ENCODE data around the genes FBXL15, ARL3, CYP17A1, AS3MT and CNNM2.

GRCh38 chr10:102376425-102377310 lies 18.8 kb upstream of the NFKB2 start:
- PRO-cap: no peak
- RRBS: no CpG with 5 or more reads among the region's 20 CpGs

GRCh38 chr10:102382107-102382962 lies 13.2 kb upstream of the NFKB2 start:
- PRO-cap: no peak
- RRBS: no CpG with 5 or more reads among the region's 15 CpGs

DNA sequence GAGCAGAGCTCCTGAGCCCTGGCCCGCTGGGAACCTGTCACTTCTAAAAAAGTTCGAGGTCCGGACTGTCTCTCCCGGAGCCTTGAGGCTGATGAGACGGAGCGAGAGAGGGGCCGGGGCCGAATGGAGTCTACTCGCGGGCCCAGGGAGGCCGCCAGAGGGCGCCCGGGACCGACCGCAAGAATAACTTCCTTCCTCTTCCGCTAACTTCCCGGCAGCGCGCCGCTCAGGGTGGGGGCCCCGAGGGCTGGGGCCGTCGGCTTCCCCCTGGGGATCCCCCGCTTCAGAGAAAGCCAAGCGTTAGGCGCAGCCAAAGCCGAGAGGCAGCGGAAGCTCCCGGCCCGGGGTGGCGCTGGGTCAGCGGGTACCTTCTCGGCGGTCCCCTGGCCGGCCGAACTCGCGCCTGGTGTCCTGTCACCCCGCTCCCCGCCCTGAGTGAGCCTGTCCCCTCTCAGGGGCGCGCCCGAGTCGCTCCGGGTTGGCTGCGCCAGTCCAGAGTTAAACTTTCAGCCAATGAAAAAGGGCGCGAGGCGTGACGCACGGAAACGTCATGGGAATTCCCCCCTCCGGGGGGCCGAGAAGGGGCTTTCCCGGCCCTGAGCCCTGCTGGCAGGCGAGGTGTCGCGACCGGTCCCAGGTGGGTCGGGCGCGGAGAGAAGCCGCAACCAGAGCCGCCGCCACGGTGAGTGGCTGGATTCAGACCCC lies 1.4 kb upstream of the NFKB2 start:
- PRO-cap: bidirectional peak, plus-strand start at position 206 of the sequence, minus-strand start at position 125 of the sequence; bidirectional peak, plus-strand start at position 612 of the sequence, minus-strand start at position 437 of the sequence
- RRBS: under 1% methylated on average over 36 of the region's 66 CpGs

GRCh38 chr10:102419940-102420486 lies 623 bp upstream of the FBXL15 start:
- PRO-cap: no peak
- RRBS: no CpG with 5 or more reads among the region's 22 CpGs

- PRO-cap: bidirectional peak, plus-strand start at chr10:102420840, minus-strand start at chr10:102420775; bidirectional peak, plus-strand start at chr10:102421204, minus-strand start at chr10:102421068
- RRBS: 1% methylated on average over 7 of the region's 54 CpGs
These were observed at the start of gene FBXL15 for GRCh38 chr10:102420487-102421312. Gene FBXL15 (plus strand): TSS chr10:102420836.

- PRO-cap: bidirectional peak, plus-strand start at chr10:102479214, minus-strand start at chr10:102479078
- RRBS: no CpG with 5 or more reads among the region's 13 CpGs
These were observed 17.9 kb downstream of the MFSD13A start for GRCh38 chr10:102478942-102479615.

- PRO-cap: no peak
- RRBS: no CpG with 5 or more reads among the region's 7 CpGs
These were observed 2.8 kb upstream of the TRIM8 start for GRCh38 chr10:102641438-102641852.

GRCh38 chr10:102713441-102714706 lies at the start of gene ARL3:
Gene ARL3 (minus strand): TSS chr10:102714397.
- PRO-cap: bidirectional peak, plus-strand start at chr10:102713880, minus-strand start at chr10:102713833; bidirectional peak, plus-strand start at chr10:102713947, minus-strand start at chr10:102713988; bidirectional peak, plus-strand start at chr10:102714636, minus-strand start at chr10:102714395
- RRBS: under 1% methylated on average over 16 of the region's 82 CpGs

- PRO-cap: no peak
- RRBS: no CpG with 5 or more reads among the region's 4 CpGs
These were observed 12.9 kb downstream of the SFXN2 start for GRCh38 chr10:102727344-102727804.

DNA sequence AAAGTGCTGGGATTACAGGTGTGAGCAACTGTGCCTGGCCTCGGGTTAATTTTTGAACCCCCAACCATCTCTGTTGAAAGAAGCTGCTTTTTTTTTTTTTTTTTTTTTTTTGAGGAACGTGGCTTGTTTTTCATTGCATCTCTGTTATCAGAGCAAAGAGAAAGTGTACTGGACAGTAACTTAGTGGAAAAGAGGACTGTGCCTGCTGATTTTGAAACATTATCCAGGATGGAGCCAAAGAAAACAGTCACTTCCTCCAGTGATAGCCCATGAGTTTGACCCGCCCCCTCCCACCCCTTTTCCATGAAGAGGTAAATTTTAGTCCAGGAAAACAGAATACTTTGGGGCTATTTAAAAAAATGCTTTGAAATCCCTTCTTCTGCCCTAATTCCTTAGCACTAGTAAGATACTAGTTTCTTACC lies 38.4 kb downstream of the WBP1L start:
- PRO-cap: no peak
- RRBS: no CpG with 5 or more reads among the region's 3 CpGs

DNA sequence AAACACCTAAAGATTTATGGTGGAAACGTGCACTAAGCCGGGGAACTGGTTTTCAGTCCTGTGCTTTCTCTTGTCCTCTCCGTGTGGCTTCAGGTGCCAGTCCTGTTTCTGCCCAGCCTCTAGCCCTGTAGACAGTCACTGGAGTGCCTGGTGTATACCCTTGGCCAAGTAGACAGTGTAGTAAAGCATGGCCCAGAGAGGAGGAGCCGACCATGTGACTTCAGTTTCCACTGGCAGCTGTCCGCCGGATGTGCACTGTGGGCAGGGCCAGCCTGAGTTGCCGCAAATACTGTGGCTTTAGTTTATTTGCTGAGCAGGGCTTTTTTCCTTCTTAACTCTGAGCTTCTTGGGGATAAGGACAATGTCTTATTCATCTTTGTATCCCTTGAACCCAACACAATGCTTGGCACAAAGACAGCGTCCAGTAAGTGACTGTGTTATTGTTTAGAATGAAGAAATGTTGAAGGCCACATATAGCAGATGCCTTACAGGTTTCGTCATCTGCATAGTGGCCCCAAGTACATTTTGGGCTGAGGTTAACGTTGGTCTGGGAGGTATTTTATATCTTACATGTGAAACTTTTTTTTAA lies 40.8 kb downstream of the CYP17A1 start:
- PRO-cap: no peak
- RRBS: no CpG with 5 or more reads among the region's 10 CpGs

DNA sequence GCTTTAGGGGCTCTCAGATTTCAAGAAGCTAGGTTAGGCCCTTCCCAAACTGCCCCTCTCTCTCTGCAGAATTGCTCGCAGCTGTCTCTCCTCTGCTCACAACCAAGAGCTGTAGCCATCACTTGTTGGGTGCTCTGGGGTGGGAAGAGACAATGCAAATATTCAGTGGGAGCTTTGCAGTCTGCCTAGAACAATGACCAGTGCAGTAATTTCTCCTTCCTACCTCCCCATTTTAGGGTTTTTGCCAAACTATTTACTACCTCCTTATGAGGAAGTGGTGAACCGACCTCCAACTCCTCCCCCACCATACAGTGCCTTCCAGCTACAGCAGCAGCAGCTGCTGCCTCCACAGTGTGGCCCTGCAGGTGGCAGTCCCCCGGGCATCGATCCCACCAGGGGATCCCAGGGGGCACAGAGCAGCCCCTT lies 24.8 kb downstream of the CYP17A1 start:
- PRO-cap: no peak
- RRBS: no CpG with 5 or more reads among the region's 4 CpGs

GRCh38 chr10:102834066-102834562 lies 3.1 kb downstream of the CYP17A1 start:
- PRO-cap: no peak
- RRBS: no CpG with 5 or more reads among the region's 10 CpGs

GRCh38 chr10:102837086-102837976 lies at the start of gene CYP17A1:
Gene CYP17A1 (minus strand): TSS chr10:102837413.
- PRO-cap: no peak
- RRBS: no CpG with 5 or more reads among the region's 11 CpGs

DNA sequence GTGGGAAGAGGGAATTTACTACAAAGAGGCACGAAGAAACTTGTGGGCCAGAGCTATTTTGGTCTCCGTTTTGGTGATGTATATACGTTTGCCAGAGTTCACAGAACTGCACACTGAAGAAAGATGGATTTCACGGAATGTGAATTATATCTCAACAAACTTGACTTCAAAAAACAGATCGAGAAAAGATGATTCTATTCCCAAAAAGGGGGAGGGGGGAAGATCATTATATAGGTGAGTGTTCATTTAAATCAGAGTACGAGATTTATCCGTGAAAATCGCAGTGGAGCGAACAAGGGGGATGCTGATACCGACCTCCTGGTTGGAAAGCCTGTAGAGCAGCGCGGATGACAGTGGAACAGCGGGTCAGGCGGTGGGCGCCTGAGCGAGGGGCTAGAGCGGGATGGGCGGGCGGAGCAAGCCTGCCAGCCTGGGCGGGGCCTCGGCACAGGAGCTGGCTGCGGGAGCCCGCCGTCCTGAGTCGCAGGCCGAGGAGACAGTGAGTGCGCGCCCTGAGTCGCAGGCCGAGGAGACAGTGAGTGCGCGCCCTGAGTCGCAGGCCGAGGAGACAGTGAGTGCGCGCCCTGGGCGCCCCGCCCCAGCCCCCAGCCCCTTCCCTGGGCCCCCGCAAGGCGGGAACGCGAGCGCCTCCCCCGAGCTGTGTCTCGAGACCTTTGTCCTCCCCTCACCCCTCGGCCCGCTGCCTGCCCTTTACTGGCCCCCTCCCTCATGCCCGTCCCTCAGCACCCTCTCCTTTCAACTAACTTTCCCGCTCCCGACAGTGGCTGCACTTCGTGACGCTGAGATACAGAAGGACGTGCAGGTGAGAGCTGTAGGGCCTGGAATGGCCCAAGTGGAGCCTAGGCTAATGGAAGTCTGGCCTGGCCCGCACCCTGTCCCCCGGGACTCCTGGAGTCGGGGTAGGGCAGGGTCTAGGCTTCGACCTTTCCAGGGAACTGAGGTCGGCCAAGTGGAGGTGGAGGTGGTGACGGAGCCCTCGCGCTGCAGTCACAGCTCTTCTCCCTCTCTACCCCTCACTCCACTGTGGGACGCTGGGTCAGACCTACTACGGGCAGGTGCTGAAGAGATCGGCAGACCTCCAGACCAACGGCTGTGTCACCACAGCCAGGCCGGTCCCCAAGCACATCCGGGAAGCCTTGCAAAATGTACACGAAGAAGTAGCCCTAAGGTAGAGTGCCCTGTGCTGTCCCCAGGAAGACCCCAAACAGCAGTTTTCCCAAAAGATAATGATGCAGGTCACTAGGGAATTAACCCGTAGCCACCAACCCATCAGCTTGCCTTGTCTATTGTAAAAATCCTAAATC lies at the start of gene AS3MT:
AS3MT (plus strand) TSS at position 448 of the 1,325 bp plus-strand sequence.
- PRO-cap: no peak
- RRBS: no CpG with 5 or more reads among the region's 69 CpGs

- PRO-cap: bidirectional peak, plus-strand start at chr10:102918508, minus-strand start at chr10:102917943; bidirectional peak, plus-strand start at chr10:102918803, minus-strand start at chr10:102918743
- RRBS: 1% methylated on average over 9 of the region's 91 CpGs
These were observed at the start of gene CNNM2 for GRCh38 chr10:102917851-102918843. Gene CNNM2 (plus strand): TSS chr10:102918294.

DNA sequence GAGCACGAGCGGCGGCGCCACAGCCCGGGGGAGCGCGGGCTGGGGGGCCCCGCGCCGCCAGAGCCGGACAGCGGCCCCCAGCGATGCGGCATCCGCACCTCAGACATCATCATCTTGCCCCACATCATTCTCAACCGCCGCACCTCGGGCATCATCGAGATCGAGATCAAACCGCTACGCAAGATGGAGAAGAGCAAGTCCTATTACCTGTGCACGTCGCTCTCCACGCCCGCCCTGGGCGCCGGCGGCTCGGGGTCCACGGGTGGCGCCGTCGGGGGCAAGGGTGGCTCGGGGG lies 697 bp downstream of the CNNM2 start:
- PRO-cap: bidirectional peak, plus-strand start at position 117 of the sequence, minus-strand start at position 116 of the sequence
- RRBS: 7% methylated on average over 19 of the region's 35 CpGs

- PRO-cap: no peak
- RRBS: no CpG with 5 or more reads among the region's 3 CpGs
These were observed 3.6 kb downstream of the CNNM2 start for GRCh38 chr10:102921339-102922388.

DNA sequence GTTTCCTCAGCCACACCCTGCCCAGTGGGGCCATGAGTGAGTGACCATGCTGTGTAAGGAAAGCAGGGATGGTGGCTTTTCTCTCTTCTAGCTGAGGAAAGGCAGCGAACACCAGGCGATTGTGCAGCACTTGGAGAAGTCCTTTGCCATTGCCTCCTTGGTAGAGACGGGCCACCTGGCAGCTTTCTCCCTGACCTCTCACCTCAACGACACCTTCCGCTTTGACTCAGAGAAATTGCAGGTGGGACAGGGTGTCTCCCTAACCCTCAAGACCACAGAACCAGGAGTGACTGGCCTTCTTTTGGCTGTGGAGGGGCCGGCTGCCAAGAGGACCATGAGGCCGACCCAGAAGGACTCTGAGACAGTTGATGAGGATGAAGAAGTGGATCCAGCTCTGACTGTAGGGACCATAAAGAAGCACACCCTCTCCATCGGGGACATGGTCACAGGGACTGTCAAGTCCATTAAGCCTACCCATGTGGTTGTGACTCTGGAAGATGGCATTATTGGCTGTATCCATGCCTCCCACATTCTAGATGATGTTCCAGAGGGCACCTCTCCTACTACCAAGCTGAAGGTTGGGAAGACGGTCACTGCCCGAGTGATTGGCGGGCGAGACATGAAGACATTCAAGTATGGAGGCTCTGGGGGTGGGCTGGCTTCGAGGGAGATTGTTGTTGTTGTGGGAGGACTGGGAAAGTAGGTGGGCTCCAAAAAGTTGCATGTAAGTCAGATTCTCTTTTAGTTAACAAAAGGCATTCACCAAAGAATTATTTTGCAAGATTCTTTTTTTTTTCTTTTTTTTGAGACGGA lies 27.1 kb downstream of the CALHM2 start:
- PRO-cap: no peak
- RRBS: no CpG with 5 or more reads among the region's 14 CpGs

DNA sequence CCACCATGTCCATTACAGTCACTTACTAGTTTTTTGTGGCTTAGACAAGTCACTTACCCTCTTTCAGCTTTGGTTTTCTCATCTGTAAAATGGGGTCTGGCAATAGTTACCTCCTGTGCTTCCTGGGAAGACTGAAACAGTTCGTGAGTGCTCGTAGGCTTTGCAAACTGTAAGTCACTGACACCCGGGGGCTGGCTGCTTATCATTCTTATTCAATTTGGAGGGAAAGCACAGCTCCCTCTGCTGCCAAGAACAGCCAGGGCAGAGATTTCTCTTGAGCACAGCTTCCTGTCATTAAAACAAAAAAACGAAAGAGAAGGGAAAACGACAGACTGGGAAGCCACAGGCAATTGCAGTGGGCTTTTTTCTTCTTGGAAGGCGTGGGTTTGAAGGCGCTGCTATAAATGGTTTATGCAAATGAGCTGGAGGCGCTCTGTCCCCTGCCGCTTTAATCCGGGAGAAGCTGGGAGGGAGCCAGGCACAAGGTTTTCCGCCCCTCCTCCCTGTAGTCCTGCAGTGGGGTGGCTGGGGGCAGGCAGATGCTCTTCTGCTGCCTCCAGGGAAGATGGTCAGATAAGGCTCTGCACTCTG lies 49.2 kb downstream of the NEURL1 start:
- PRO-cap: no peak
- RRBS: no CpG with 5 or more reads among the region's 11 CpGs